NCI-H460 (cell line): ENCODE measurements around the genes CASP5, MSANTD4, AASDHPPT, ELMOD1 and POGLUT3.

DNA sequence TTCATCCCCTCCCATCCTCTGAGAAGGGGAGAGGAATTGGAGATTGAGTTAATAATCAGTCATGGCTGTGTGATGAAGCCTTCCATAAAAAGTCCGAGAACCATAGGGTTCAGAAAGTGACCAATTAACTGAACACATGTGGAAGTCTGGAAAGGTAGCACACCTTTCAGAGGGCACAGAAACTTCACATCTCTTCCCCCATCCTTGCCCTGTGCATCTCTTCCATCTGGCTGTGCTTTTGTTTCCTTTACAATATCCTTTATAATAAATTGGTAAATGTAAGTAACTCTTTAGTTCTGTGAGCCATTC, 250.0 kb upstream of the PDGFD start:
RAMPAGE:
- cytosol, long total RNA, result no peak
- long total RNA, result no peak
- nucleus, long total RNA, result no peak

DNA sequence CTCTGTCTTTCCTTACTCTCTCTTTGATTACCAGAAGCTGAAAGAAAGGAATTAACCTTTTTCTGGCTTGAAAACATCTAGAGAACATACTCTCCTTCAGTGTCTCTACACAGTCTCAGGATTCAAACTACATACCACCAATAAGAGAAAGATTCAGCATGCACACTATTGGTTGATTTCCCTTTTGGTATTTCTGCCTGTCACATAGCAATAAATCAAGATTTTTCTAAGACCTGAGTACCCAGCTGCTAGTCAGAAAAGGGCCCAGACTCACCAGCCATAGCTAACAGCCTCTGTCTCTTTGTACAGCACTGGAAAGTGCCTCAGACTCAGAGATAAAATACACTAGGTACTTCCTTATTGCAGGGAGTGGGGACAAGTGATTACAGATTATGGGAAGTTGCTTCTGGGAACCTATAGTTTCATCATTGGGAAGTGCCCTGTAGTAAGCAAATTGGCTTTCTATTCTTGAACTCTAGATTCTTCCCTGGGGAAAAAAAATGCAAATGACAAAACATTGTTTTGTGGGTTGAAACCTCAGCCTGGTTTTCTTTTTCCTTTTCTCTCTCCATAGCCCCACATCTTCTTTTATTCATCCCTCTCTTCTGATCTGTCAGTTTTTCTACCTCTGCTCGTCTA, at the start of gene CASP5:
CASP5 (minus strand) TSS at position 313 of the 639 bp plus-strand sequence.
RAMPAGE:
- cytosol, long total RNA, result no peak
- long total RNA, result no peak
- nucleus, long total RNA, result no peak

DNA sequence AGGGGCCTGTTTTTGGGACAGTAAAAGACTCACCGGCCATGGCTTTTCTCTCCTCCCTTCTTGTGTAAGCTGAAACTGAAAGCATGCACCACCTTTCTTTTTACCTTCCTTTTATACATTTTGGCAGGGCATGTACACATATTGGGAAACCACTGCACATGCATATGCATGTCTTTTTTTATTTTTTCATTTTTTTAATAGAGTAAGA, 38.3 kb downstream of the CARD18 start:
RAMPAGE:
- cytosol, long total RNA, result no peak
- long total RNA, result no peak
- nucleus, long total RNA, result no peak

DNA sequence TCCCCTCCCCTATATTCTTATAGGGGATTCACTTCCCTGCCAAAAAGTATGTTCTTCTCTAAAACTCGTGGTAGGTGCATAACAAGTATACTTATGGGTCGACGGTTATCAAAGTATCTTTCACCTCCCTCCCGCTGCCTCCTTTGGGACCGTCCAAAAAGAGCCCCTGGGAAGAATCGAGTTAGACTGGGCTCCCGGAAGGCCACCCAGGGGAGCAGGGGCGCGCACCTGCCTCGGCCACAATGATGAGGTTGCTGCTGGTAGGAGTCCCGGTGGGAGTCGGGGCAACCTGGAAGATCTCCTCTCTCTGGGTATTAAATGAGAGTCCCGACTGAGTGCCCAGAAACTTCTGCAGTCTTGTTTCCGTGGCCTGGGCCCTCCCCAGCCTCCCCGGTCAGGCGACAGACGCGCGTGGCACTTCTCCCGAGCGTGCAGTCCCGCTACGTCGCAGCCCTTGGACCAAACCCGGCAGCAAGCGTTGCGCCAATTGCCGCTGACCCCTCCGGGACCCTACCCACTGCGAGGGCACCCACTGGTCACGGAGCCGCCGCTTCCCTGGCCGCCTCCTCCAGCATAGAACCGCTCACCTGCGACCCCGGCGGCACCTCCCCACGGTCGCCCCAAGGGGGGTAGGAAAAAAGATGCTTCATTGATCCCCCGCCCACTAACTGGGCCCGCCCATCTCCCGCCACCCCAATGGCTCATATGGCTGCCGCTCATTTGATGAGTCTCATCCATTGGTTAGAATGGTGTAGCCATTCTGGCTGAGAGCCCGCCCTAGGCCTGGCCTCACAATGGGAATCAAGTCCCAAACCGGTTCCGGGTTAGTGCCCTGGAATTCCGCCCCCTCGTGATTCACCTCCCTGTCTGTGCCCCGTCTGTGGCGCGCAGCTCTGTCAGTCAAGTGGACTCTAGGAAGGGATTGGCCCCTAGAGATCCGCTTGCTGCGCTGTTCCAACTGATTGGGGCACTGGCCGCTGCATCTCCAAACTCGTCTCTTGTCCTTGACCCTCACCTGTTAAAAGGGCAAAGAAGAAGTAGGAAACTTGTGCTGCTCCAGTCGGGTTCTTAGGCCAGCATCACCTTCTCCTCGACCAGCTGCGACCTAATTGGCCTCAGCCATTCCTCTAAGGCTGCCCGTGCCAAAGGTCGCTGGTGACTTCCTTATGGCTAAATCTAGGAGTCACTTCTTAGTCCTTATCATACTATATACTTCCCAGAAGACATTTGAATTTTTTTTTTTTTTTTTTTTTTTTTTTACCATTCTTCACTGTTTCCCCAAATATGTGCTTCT, at the start of gene MSANTD4:
MSANTD4 (minus strand) TSS at position 633 of the 1,294 bp plus-strand sequence.
RAMPAGE:
- cytosol, long total RNA, result start-site peak on the minus strand centred at position 614 of the sequence, 17 bp wide, 70 and 49 reads in 2 replicates
- long total RNA, result no peak
- nucleus, long total RNA, result start-site peak on the minus strand centred at position 606 of the sequence, 59 bp wide, 145 and 30 reads in 2 replicates

DNA sequence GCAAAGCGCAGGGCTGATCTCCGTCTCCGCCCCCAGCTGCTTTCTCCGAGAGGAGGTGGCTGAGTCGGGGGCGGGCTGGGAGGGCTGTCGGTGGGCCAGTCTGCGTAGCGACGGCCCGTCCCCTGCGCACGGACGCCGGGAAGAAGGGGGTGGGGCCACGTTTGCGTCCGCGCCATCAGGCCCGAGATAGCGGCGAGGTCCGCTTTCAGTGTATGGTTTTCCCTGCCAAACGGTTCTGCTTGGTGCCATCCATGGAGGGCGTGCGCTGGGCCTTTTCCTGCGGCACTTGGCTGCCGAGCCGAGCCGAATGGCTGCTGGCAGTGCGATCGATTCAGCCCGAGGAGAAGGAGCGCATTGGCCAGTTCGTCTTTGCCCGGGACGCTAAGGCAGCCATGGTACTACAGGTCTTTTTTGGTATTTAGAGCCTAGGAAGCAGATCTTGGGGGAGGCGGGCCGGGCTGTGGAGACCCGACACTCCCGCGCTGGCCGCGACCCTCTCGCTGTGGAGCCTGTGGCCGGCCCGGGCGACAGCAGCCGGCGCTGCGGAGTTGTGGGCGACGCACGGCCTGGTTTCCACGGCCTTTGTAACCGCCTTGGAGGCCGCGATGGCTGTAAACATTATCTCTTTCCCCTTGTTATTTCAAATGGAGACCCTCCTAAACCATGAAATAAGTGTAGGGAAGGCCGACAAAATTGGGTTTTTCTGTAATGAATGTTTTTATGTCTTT, at the start of gene AASDHPPT:
AASDHPPT (plus strand) TSS at position 164 of the 728 bp plus-strand sequence.
RAMPAGE:
- cytosol, long total RNA, result start-site peak on the plus strand centred at position 175 of the sequence, 60 bp wide, 837 and 412 reads in 2 replicates
- long total RNA, result start-site peak on the plus strand centred at position 158 of the sequence, 29 bp wide, 174 and 170 reads in 2 replicates
- nucleus, long total RNA, result no peak

DNA sequence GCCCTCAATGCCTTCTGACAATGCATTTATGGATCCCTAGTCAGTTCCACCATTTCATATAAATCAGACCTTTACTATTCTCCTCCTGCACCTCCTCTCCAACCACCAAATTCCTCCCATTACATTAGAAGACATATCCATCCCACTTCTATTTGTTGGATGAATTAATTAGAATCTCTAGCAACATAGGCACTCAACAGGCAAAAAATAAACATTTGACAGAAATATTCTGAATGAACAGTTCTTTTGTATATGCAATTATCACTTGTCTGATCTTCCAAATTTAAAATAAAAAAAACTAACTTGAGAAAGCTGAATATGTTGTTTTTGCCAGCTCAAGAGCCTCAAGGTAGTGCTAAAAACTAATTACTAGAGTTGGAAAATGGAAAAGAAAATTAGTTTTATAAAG, 65.7 kb downstream of the CWF19L2 start:
RAMPAGE:
- cytosol, long total RNA, result no peak
- long total RNA, result no peak
- nucleus, long total RNA, result no peak

GRCh38 chr11:107455573-107456024, 2.0 kb downstream of the CWF19L2 start:
RAMPAGE:
- cytosol, long total RNA, result no peak
- long total RNA, result no peak
- nucleus, long total RNA, result no peak

DNA sequence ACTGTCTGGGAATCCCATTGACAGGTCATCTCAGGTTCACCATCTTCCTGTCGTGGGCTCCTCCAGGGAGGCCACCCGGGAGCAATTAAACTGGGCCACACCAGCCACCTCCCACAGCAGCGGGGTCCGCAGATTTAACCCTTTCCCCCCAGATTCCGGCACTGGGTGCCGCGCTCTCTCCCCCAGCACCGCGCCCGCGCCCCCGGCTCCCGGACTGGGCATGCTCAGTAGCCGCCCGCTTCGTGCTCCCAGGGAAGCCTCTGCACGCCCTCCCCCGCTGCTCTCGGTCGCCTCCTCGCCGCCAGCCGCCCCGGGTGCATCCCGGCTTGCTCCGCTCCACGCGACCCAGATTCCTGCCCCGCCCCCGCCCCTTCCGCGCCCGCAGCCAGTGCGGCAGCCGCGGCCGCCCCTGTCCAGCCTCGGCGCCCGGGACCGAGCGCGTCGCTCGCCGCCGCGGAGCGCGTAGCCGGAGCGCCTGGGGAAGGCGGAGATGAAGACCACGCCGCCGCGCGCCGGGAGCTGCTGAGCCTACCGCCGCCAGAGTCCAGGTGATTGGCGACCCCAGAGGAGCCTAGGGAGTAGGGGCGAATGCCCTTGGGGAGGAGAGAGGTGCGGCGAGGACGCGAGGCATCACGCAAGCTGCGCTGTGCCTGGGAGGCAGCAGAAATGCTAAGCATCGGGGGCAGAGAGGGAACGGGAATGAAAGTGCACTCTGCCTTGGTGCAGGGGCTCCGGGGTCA, at the start of gene ELMOD1:
ELMOD1 (plus strand) TSS at position 286 of the 740 bp plus-strand sequence.
RAMPAGE:
- cytosol, long total RNA, result no peak
- long total RNA, result no peak
- nucleus, long total RNA, result no peak

DNA sequence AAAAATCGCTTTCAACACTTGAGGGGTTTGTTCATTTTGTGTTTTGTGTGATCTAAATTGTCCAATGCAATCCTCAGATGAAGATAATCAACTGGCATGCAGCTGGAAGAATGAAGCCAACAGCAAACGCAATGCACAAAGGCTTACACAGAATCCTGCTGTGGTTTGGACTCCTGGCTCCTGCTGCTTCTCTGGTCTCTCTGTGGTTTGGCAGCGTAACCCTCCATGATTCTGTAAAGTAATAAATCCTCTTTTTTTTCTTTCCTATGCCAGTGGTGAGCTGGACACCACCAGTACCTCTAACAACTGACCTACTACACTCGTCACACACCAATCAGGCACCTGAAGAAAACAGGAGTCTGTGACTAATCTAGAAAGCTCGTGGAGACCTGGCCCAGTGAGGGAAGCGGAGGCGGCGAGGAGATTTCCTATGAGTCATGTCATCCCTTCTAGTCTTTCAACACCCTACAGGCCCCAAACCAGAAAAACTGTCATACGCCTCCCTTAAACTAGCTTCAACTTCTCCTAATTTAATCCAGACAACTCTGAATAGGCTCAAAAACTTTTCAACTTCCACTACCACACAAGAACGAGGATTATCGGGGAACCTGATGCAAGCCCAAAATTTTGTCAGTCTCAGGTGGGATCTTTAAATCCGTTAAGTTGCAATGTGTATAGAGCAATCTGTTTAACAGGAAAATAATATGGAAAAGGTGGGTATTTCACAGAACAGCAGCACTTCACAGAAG, 17.9 kb downstream of the SLC35F2 start:
RAMPAGE:
- cytosol, long total RNA, result no peak
- long total RNA, result no peak
- nucleus, long total RNA, result no peak

RAMPAGE:
- cytosol, long total RNA, result no peak
- long total RNA, result no peak
- nucleus, long total RNA, result no peak
Measured at GRCh38 chr11:108095244-108095688, 26.1 kb upstream of the ACAT1 start.

DNA sequence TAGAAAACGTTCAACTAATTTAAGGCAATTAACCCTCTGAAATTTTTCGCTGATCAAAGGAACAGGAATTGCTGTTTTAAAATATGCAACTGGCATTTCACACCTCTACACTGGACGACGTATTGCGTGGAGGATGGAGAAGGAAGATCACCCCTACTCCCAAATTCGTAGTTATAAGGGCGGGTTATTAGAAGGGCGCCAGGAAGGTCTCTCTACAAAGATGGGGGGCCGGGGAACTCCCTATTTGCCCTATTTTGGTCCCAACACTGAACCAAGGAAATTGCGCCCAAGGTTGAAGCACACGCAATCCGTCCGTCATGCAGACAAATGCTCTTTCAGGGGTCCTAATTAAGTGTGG, 597 bp downstream of the NPAT start:
RAMPAGE:
- cytosol, long total RNA, result no peak
- long total RNA, result no peak
- nucleus, long total RNA, result no peak

RAMPAGE:
- cytosol, long total RNA, result no peak
- long total RNA, result no peak
- nucleus, long total RNA, result no peak
Measured at GRCh38 chr11:108237110-108237815, 14.4 kb downstream of the ATM start.

DNA sequence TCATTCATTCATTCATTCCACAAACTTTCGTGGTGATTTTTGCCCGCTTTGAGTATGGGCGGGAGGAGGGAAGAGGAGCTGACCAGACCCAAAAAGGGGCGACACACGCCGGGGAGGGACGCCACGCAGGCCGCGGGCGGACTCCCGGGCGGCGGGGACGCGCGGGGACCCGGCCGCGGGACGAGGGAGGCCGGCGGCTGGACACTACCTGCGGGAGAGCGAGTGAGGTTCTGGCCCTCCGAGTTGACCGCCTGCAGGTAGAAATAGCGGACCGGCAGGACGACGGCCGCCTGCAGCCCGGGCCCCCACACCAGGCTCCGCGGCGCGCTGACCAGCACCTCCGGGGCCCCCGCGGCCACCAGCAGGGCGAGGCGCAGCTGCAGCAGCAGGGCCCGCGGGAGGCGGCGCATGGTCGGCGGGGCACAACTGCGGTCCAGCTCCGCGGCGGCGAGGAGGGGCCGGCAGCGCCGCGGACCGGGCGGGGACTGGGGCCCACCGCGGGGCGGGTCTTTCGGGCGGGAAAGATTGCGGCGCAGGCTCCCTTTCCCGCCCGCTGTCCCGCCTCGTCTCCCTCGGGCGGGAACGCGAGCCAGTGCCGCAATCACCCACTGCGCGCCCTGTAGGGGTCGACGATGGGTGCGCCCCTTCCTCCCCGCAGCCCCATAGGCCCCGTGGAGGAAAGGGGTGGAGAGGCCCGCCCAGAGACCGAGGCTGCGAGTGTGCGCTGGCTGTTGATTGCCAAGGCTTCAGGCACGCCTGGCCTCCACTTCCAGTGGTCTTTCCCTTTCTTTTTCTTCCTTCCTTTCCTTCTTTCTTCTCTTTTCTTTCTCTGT, at the start of gene POGLUT3:
POGLUT3 (minus strand) TSS at position 428 of the 833 bp plus-strand sequence.
RAMPAGE:
- cytosol, long total RNA, result no peak
- long total RNA, result no peak
- nucleus, long total RNA, result no peak

DNA sequence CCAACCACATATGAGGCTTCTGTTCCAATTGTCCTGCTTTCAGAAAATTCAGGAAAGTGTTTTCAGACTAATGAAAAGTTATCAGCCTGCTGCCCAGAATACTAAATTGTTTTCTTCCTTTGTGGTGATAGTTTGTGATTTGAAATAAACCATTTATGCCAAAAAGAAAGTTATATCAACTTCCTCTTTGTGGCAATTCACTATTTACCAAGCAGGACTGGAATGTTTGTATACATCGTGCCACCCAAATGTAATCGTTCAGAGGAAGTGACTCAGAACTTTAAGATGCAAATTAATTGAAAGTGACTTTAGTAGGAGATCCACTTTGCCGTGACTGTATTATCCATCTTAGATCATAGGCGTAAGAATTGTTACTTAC, 230.9 kb downstream of the DDX10 start:
RAMPAGE:
- cytosol, long total RNA, result no peak
- long total RNA, result no peak
- nucleus, long total RNA, result no peak

RAMPAGE:
- cytosol, long total RNA, result no peak
- long total RNA, result no peak
- nucleus, long total RNA, result no peak
Measured at GRCh38 chr11:109707052-109707394, 285.0 kb downstream of the C11orf87 start.

DNA sequence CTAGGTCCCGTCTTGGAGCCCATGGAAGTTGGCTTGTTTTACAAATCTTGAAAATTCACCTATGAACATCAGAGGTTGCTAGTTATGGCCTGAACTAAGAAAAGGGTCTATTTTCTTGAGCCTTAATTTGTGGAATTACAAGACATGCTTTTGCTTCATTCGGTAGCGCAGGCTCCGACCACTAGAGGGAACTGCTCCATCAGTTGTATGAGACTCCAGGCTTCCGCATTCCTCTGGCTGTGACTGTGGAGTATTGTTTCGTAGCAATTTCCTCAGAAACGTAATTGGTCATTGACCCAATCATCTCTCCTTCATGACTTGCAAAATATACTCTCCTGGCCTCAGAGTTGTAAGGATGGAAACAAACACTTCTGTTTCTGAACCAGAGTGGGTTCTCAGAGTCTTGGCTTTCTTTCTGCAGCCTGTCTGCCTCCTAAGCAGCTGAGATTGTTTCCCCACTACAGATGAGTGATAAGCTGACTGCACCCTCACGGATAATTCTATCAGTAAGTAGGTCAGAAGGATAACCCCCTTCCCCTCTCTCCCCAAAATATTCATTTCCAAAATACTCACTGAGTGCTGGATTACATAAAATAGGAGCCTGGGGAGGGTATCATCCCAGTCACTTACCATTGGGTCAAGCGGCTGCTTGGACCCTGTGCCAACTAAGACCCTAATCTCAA, 146.8 kb upstream of the ZC3H12C start:
RAMPAGE:
- cytosol, long total RNA, result no peak
- long total RNA, result no peak
- nucleus, long total RNA, result start-site peak on the plus strand centred at position 348 of the sequence, 41 bp wide, 59 and 58 reads in 2 replicates

DNA sequence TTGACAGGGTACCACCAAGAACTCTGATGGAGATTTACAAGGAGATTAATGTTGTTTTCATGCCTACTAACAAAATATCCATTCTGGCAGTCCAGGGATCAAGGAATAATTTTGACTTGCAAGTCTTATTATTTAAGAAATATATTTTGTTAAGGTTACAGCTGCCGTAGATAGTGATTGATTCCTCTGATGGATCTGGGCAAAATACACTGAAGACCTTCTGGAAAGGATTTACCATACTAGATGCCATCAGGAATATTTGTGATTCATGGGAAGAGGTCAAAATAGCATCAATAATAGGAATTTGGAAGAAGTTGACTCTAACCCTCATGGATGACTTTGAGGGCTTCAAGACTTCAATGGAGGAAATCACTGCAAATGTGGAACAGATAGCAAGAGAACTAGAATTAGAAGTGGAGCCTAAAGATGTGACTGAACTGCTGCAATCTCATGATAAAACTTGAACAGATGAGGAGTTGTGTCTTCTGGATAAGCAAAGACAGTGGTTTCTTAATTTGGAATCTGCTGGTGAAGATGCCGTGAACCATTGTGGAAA, 8.9 kb downstream of the ZC3H12C start:
RAMPAGE:
- cytosol, long total RNA, result no peak
- long total RNA, result no peak
- nucleus, long total RNA, result no peak

DNA sequence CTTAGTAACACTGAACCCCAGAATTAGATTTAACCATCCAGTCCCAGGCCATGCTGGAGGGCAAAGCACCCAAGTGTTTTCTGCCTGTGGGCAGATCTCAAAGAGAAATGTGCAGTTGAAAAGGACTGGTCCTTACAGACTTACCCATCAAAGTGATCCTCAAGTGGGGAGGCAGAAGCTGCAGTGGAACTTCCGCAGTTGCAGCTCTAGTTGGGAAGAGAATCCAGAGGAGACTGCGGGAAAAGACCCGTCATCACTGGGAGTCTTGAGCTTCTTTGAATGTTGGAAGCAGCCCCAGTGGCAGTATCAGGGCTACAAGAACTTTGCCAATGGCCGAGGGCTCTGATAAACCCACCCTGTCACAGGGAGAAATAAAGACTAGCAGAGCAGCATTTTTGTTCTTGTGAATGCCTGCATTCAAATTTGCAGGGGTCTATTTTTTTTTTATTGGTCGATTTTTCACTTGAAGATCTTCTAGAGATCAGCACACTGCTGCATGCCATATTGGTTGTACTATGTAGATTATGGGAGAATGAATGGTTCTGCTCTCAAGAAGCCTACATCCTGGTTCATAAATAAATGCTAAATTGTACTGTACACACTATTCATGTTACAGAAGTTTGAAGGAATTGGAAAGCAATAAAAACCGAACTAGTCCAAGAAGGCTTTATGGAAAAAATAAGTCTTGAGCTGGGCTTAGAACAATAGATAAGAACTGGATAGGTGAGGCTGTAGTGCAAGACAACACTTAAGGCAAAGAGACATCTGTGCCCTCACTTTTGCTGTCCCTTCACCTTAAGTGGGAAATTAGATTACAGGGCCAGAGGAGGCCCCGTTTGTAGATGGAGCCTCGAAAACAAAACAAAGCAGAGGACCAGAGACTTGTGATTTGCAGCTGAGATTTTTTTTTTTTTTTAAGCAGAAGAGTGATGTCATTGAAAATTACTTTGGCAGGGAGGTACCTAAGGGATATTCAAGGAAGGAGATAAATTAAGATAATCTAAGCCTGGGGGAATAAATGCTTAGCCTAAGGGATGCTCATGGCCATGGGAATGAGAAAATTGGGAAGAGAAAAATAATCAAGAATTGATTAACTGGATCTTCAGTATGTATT, 31.1 kb downstream of the ZC3H12C start:
RAMPAGE:
- cytosol, long total RNA, result no peak
- long total RNA, result no peak
- nucleus, long total RNA, result no peak

DNA sequence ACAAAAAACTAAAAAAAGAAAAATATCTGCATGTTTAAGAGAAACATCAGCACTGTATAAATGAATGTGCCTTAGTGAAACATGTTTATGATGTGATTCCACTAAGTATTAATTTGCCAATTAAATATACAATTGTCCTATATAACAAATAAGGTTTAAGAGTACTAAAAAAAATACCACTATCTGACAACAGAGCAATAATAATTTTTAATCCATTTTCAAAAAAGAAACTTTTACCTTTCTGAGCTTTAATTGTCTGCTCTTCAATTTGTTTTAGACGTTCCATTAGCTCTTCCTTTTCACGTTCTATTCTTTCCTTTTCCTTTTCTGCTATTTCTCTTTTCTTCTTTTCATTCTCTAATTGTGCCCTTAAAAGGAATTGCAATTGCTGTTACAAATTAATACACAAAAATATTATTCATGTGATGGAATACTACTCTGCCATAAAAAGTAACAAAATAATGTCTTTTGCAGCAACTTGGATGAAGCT, 48.9 kb downstream of the RDX start:
RAMPAGE:
- cytosol, long total RNA, result no peak
- long total RNA, result no peak
- nucleus, long total RNA, result no peak

GRCh38 chr11:110255189-110255453, 41.3 kb downstream of the RDX start:
RAMPAGE:
- cytosol, long total RNA, result no peak
- long total RNA, result no peak
- nucleus, long total RNA, result no peak